Spleen (tissue), 7 donors: ENCODE results near the genes PTS and USP28.

DNA sequence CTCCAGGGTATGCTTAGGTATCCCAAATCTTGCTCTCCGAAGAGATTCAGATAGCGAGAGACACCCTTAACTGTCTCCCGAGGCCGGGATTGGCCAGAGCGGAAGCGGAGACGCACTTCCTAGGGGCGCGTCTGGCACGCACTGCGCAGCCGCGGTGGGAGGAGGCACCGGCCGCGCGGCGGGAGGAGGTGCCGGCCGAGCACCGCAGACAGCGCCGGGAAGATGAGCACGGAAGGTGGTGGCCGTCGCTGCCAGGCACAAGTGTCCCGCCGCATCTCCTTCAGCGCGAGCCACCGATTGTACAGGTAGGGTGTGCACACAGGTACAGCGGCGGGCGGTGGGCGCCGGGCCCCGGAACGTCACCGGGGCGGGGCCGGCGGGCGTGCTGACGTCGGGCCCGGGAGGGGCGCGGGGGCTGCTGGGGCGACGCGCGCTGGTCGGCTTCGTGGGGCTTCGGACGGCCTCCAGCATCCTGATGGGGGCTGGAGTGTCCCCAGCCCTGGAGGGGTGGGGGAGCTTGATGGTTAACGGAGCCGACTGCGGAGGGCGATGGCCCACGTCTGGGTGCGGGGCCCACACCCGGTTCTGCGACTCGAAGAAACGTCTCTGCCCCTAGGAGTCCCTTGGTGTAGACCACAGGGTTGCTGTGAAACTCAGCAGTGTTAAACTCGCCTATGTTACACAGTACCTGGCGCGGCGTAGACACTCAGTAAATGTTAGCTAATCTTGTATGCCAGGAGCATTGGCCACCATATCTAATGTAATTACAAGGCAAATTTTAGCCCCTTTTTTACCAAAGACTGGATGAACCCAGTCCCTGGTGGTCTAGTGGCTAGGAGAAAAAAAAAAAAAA, at the start of gene PTS:
Gene PTS, plus strand, starts transcription at position 207 of the 853 bp plus-strand sequence.
- PRO-cap, 4 experiments: peak in 4 of 4 experiments; most common plus-strand start position 167 of the sequence (in 4); most common minus-strand start position 91 of the sequence (in 4)
- RAMPAGE, long total RNA, 4 experiments: start-site peak on the plus strand in 4 of 4 experiments, centred at positions 175 to 806 of the sequence, 9 to 397 reads per replicate

GRCh38 chr11:112291199-112291821, 30.6 kb upstream of the PLET1 start:
- PRO-cap, 4 experiments: no peak in any of the 4 experiments
- RAMPAGE, long total RNA, 4 experiments: no peak in any of the 4 experiments

DNA sequence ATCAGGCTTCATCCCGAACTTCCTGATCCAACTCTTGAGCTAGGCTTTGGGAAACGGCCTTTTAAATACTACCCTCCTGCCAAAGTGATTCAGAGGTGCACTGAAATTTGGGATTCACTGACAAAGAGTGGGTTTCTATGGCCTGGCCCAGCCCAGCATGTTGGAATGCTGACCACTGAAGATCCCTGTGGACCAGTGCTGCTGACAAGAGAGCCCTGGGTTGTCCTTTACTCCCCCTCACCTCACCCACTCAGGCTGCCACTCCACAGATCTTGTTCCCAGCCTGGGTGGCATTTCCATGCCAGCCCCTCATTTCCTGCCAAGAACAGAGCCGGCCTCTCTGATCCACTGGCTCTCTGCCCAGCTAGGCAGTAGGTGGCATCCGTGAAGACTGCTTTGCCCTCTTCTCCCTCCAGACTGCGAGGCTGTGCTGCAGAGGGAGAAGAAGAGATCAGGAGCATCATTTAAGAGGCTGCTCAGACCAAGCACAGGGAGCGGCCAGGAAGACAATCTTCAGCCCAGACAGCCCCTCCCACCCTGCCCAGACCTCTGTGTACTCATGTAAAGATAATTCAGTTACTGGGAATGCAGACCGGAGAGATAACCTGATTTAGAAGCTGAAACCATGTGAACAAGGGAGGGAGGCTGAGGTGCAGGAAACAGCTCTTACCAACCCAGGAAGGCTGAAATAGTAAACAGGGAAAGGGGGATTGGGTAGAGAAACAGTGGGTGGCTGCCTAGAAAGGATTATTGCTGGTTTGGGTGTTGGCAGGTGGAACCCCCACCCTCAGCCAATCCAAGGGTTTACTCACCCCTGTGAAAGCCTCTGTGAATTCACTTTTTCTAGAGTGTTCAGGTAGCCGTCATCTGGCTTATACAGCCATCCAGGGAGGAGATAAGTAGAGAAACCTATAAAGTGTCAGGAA, 126.9 kb upstream of the NCAM1 start:
- PRO-cap, 4 experiments: no peak in any of the 4 experiments
- RAMPAGE, long total RNA, 4 experiments: no peak in any of the 4 experiments

- PRO-cap, 4 experiments: no peak in any of the 4 experiments
- RAMPAGE, long total RNA, 4 experiments: no peak in any of the 4 experiments
These were observed 528 bp downstream of the ZW10 start for GRCh38 chr11:113772978-113773350.

GRCh38 chr11:113875431-113876233, at the start of gene USP28:
Gene USP28, minus strand, starts transcription at chr11:113875572.
- PRO-cap, 4 experiments: peak in 4 of 4 experiments; most common plus-strand start chr11:113875781 (in 3); most common minus-strand start chr11:113875482 (in 4)
- RAMPAGE, long total RNA, 4 experiments: start-site peak on the plus strand in 1 of 4 experiments, at chr11:113875762-113875797 at its widest, 10 reads per replicate; start-site peak on the minus strand in 1 of 4 experiments, at chr11:113875499-113875541 at its widest, 243 reads per replicate

DNA sequence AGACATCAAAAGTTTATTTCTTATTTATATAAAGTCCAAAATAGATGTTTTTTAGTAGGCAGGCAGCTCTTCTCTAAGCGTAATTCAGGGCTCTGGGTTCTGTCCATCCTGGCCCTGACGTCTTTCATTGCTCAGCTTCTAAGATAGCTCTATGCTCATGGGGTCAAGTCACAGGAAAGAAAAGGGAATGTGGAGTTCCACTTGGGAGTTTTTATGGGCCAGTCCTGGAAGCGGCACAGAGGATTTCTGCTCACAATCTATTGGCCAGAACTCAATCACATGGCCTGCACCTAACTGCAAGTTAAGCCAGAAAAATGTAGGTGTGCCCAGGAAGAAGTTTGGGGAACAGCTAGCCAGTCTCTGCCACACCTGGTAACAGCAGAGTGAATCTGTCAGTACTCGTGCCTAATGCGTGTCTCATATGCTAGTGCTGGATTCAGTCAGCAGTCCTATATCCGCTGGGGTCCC, 7.3 kb upstream of the ZBTB16 start:
- PRO-cap, 4 experiments: no peak in any of the 4 experiments
- RAMPAGE, long total RNA, 4 experiments: no peak in any of the 4 experiments

DNA sequence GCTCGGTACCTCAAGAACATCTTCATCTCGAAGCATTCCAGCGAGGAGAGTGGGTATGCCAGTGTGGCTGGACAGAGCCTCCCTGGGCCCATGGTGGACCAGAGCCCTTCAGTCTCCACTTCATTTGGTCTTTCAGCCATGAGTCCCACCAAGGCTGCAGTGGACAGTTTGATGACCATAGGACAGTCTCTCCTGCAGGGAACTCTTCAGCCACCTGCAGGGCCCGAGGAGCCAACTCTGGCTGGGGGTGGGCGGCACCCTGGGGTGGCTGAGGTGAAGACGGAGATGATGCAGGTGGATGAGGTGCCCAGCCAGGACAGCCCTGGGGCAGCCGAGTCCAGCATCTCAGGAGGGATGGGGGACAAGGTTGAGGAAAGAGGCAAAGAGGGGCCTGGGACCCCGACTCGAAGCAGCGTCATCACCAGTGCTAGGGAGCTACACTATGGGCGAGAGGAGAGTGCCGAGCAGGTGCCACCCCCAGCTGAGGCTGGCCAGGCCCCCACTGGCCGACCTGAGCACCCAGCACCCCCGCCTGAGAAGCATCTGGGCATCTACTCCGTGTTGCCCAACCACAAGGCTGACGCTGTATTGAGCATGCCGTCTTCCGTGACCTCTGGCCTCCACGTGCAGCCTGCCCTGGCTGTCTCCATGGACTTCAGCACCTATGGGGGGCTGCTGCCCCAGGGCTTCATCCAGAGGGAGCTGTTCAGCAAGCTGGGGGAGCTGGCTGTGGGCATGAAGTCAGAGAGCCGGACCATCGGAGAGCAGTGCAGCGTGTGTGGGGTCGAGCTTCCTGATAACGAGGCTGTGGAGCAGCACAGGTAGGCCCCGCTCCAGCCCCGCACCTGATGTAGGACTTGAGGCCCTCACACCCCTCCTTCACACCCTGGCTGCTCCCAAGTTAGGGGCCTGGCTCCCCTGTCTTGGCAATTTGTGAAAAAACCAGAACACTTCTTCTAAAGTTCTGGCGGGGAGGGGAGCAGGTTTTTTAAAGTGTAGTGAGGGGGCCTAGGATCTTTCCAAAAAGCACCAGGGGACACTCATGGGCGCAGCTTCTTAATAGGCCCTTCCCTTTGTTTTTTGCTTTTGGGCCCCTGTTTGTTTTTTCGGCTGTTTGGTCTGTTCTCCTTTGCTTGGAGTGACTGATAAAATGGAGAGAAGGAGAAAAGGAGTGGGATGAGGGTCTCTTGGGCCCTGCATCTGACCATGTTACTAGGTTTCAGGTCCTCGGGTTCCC, 4.7 kb downstream of the ZBTB16 start:
- PRO-cap, 4 experiments: peak in 1 of 4 experiments; most common plus-strand start position 286 of the sequence (in 1)
- RAMPAGE, long total RNA, 4 experiments: no peak in any of the 4 experiments

DNA sequence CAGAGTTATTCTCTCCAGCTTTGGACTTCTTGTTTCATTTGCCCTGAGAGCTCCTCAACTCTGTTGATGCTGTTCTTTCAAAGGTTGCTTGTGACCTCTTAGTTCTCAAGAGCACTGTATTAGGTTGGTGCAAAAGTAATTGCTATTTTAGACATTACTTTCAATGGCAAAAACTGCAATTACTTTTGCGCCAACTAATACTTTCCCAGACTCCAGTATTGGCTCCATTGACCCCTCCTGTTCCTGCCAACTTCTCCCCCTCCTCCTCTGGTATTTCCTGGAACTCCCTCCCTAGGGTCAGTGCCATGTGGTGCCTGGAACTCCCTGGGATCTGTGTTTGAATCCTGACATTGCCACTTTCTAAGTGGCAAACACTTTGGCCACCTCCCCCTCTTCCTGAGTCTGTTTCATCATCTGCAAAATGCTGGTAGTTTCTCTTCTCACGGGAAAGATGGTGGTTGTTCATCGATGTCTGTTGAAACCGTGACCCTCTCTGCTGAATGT, 27.3 kb downstream of the ZBTB16 start:
- PRO-cap, 4 experiments: no peak in any of the 4 experiments
- RAMPAGE, long total RNA, 4 experiments: no peak in any of the 4 experiments

DNA sequence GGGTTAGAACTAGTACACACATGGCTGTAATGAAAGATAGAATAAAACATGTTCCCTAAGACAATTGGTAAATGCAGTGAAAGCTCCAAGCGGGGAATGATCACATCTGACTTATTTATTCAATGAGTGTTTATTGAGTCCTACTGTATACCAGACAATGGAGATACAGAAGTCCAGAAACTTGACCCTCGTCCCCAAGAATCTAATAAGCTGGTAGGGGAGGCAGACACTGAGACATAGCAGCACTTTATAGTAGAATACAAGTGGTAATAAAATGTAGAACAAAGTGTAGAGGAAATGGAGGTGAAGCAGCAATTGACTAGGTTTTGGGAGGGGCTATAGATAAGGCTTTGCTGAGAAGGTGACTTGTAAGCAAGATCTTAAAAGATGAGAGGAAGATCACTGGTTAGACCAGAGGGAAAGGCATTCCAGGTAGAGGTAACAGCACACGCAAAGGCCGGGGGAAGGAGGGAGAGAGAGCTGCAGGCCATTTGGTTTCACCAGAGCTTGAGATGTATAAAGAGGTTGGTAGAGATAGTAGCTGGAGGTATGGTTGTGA, 57.3 kb downstream of the ZBTB16 start:
- PRO-cap, 4 experiments: no peak in any of the 4 experiments
- RAMPAGE, long total RNA, 4 experiments: no peak in any of the 4 experiments

GRCh38 chr11:114124421-114125186, 65.1 kb downstream of the ZBTB16 start:
- PRO-cap, 4 experiments: no peak in any of the 4 experiments
- RAMPAGE, long total RNA, 4 experiments: no peak in any of the 4 experiments

GRCh38 chr11:114130717-114131411, 71.4 kb downstream of the ZBTB16 start:
- PRO-cap, 4 experiments: no peak in any of the 4 experiments
- RAMPAGE, long total RNA, 4 experiments: no peak in any of the 4 experiments

DNA sequence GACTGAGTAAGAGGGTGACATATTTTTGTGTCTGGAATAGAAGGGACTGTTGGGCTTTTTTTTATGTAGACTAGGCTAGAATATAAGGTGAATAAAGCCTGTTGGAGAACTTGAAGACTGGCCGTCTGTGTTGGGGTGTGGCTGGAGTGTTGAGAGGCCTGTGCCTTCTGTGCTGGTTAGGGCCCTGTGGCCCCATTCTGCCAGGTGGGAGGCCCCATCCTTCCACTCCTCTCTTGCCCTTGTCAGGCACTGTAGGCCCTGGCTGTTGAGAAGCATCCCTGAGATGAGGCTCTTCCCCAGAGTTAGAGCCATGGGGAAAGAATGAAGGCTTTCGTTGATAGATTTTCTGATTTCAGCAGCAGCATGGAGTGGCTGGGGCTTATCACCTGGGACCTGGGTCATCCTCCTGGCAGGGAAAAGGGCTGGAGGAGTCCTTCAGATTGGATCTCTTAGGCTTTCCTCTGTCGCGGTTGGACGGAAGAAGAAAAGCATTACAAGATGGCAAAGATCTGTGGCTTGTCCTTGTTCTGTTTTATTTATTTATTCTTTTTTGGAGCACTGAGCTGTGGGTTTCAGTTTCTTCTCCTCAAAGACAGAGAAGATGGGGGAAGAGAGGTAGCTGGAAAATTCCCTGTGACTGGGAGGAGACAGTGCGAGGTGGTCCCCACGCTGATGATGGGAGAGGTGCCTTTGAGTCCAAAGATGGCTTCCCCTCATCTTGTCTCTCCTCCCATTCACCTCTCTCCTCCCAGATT, 102.4 kb downstream of the ZBTB16 start:
- PRO-cap, 4 experiments: no peak in any of the 4 experiments
- RAMPAGE, long total RNA, 4 experiments: no peak in any of the 4 experiments

GRCh38 chr11:114178343-114178920, 117.8 kb upstream of the NNMT start:
- PRO-cap, 4 experiments: no peak in any of the 4 experiments
- RAMPAGE, long total RNA, 4 experiments: no peak in any of the 4 experiments

DNA sequence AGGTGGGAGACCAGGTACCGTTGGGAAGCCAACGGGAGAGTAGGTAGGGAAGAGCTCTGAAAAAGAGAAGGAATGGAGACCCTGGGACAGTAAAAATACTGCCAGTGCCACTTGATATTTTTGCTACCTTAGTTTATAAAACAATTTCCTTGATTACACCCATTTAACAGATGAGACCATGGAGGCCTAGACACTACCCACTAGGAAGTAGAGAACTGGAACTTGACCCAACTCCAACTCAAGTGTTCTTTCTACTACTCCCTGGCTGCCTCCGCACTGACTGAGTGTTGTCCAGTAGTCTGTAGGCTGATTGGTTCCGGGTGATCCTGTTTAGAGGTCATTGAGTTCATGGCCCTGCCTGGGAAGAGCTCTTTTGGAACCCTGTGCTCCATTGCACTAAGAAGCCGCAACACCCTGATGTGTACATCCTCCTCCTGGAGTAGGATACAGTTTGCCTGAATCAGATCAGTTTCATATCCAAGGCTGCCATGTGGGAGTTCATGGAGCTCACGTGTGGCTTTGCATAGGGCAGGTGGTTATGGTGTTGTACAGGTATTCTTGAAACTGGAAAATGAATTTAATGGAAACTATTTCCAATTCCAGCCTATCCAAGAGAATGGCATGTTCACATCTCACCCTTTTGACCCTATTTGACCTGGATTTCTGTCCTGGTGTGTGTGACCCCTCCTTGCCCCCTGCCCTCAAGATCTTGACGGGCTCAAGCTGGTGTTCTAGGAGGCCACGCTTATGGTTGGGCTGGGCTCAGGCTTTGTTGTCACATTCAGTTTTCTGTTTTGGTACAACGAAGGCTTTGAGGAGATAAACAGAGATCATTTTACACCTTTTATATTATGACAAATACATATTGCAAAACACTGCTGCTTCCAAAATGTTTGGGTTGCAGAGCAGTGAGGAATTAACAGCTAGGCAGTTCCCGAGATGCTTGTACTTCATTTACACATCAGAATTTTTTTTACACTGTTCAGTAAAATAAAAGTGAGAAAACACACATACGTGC, 102.2 kb upstream of the NNMT start:
- PRO-cap, 4 experiments: no peak in any of the 4 experiments
- RAMPAGE, long total RNA, 4 experiments: no peak in any of the 4 experiments

- PRO-cap, 4 experiments: no peak in any of the 4 experiments
- RAMPAGE, long total RNA, 4 experiments: no peak in any of the 4 experiments
These were observed 94.3 kb upstream of the NNMT start for GRCh38 chr11:114201725-114202490.

- PRO-cap, 4 experiments: no peak in any of the 4 experiments
- RAMPAGE, long total RNA, 4 experiments: no peak in any of the 4 experiments
These were observed 69.8 kb upstream of the NNMT start for GRCh38 chr11:114226448-114226794.

GRCh38 chr11:114292213-114292737, 3.9 kb upstream of the NNMT start:
- PRO-cap, 4 experiments: no peak in any of the 4 experiments
- RAMPAGE, long total RNA, 4 experiments: no peak in any of the 4 experiments

DNA sequence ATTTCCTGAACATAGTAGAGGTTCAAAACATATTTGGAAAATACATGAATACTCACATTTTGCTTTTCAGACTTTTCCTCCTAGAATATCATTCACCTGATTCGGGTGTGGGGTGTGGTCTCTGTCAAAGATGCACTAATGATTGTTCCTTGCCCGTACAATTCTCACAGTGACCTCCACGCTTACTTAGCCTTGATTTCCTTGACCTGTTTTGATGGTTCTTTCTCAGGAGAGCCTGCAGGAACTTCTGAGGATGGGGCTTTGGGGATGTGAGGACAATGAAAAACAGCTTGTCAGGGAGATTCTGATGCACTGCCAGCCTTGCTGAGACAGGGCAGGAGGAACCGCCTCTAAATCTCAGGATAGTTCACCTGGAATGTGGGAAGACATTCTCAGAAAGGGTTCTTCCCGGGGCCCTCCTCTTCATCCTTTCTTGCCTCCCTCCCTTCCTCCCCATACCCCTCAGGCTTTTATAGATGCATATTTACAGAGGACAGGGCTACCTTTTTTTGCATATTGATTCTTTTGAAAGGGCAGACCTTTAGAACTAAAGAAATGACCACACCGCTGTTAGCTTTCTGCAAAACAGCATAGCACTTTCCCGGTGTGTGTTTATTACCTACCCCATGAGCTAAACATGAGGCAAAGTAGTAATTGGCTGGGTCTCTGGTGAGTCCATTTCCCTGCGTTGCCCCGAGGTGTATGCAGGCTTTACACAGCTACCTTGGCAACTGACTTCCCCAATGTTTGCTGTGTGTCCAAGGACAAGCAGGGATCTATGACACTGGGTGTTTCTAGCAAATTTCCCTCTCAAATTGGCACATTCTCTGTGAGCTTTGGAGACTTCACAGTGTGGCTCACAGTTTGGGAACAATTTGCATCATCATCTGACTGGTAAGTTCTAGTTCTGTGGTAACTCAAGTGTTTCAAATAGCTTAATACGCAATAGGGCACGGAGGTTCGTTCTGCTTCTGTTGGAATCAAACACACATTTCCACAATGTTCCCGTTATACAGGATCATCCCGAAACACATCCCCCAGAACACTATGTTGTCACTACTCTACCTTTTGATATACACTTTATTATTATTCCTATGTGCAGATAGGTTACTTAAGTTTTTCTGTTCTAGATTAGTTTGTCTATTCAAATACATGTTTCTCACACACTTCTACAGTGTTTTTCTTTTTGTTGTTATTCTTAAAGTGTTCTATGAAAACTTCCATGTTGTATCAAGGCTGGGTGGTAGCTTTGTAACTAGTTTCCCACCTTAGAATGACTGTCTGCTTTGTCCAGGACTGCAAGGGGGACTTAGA, 12.3 kb downstream of the NNMT start:
- PRO-cap, 4 experiments: no peak in any of the 4 experiments
- RAMPAGE, long total RNA, 4 experiments: no peak in any of the 4 experiments

DNA sequence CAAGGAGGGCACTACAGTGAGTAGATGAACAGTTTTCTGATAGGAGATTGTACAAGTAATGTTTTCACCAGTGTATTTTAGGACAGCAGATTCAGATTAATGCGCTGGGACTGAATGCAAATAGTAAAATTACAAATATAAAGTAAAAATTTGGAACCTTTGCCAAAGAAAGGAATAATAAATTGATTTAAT, 1.1 kb downstream of the C11orf71 start:
- PRO-cap, 4 experiments: no peak in any of the 4 experiments
- RAMPAGE, long total RNA, 4 experiments: no peak in any of the 4 experiments

DNA sequence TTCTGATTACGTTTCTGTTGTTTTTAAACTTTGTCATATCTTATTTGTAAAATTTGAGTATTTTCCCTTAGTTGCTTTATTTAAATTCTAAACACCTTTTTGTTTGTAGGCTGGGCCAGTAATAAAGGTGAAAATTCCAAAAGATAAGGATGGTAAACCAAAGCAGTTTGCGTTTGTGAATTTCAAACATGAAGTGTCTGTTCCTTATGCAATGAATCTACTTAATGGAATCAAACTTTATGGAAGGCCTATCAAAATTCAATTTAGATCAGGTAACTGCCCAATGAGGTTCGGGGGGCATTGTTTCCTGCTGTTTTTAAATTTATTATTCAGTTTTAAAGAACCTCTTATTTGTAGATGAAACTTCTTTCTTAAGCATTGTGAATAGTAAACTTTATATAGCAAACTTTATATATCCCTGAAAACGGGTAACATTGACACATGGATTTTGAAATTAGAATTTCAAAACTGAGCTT, 1.2 kb downstream of the RBM7 start:
- PRO-cap, 4 experiments: no peak in any of the 4 experiments
- RAMPAGE, long total RNA, 4 experiments: no peak in any of the 4 experiments